Pericardium fibroblast (primary cell): ENCODE data around the gene PHETA2.

DNA sequence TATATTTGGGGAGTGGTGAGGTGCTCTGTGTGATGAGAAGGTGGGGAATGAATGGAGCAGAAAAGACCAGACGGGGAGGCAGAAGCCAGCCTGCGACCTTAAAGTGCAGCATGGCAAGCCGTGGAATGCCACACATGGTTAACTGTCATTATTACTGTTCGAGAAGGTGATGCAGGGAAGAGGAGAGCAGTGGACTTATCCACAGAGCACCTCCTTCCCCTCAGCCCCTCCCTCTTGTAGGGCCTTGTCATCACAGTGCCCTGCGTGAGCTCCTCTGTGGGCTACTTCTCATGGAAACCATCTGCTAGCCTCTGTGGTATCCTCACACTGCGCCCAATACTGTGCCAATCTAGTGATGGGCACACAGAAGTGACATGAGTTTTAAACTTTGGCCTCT is 18.2 kb upstream of the CCDC134 start:
- RAMPAGE, long total RNA, result no peak

DNA sequence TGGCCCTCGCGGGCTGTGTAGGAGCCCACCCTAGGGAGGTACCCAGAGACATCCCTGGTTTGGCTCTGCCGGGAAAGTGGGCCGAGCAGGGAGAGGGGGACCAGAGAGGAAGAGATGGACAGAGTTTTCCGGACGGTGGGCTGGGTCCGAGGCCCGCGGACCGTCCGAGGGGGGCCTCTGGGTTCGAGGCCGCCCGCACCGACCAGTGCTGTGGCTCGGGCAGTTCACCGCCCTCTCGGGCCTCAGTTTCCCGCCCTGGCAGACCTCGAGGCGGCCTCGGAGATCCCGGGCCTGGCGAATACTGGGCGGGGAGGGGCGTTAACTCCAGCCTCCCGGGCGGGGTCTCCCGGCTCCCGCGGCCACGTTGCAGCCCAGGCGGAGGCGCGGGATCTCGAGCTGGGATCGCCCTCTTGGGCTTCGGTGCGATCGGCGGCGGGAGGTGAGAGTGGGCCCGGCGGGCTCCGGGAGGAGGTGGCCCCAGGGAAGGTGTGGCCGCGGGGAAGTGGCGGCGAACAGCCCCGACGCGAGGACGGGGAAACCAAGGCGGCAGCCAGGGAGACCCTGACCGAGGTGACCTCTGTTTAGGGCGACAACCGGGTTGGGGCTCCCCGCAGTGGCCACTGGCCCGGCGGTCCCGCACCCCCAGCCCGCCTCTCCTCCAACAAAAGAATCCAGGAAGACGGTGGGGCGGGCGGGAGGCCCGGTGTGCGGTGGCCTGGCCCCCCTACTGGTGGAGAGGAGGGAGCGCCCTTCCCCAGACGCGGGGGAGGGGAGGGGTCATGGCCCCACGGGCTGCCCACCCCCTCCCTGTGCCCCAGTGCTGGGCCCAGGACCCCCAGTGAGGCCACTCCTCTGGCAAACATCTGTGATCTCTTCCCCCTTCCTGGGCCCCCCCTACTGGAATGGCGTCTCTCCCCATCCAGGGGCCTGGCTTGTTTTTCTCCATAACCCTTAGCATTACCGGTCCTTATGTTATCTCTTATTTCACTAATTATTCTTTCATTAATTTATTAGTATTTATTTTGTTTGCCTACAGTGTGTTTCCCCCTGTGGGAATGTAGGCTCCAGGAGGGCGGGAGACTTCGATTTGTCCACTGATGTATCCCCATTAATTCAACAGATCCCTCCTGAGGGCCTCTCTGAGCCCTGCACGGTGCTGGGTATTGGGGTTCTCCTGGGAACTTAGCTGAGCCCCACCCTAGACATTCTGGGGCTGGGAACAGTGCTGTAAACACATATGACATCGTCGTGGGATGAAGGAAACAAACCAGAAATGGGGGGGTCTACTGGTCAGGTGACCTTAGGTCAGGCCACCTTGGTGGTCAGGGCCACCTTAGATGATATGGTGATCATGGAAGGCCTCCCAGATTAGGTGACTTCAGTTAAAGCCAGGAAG is at the start of gene PHETA2:
Gene PHETA2, plus strand, starts transcription at position 346 of the 1,396 bp plus-strand sequence.
- RAMPAGE, long total RNA, result no peak

GRCh38 chr22:42078621-42079008 is 885 bp upstream of the SMDT1 start:
- RAMPAGE, long total RNA, result no peak

- RAMPAGE, long total RNA, result no peak
These were observed 1.3 kb downstream of the CYP2D6 start for GRCh38 chr22:42129270-42129762.

GRCh38 chr22:42183342-42183935 is 52.8 kb upstream of the CYP2D6 start:
- RAMPAGE, long total RNA, result no peak

GRCh38 chr22:42282202-42282770 is 11.8 kb upstream of the TCF20 start:
- RAMPAGE, long total RNA, result no peak

DNA sequence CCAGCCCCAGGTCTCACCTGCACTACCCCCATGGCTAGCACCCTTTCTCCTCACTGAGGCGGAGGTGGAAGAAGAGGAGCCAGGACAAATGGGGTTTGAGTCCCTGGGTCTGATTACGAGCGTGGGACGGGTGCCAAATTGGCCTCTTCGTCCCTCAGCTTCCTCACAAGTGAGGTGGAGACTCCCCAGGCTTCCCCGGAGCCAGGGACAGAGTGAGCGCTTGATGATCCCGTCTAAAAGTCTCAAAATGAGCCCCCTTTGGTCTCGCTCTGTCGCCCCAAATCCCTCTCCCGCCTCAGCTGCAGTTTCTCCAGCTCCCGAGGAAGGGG is 64.1 kb downstream of the NFAM1 start:
- RAMPAGE, long total RNA, result no peak

DNA sequence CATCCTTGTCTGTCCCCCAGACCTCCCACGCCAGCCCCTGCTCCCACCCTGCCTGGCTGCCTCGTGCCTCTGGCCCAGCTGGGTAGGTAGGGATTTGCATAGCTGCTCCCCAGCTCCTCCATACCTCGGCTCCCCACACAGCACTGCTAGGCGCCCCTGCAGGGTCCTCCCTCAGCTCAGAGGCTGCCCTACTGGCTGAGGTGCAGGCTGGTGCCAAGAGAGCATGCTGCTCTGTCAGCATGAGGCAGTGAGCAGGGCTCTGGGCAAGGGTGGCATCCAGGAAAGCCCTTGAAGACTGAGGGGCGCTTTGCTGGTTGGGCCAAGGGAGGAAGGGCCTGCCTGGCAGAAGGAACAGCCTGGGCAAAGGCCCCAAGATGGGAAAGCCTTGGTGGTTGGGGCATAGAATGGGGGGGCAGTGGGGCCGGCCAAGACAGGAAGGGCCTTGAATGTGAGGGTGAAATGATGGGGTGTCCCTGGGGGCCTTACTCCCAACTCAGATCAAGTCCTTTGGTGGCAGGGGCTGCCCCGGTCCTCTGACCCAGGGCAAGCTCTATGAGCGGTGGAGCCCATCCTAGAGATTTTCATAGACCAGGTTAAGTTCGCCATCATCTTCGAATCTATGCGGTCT is 47.5 kb downstream of the NFAM1 start:
- RAMPAGE, long total RNA, result no peak

DNA sequence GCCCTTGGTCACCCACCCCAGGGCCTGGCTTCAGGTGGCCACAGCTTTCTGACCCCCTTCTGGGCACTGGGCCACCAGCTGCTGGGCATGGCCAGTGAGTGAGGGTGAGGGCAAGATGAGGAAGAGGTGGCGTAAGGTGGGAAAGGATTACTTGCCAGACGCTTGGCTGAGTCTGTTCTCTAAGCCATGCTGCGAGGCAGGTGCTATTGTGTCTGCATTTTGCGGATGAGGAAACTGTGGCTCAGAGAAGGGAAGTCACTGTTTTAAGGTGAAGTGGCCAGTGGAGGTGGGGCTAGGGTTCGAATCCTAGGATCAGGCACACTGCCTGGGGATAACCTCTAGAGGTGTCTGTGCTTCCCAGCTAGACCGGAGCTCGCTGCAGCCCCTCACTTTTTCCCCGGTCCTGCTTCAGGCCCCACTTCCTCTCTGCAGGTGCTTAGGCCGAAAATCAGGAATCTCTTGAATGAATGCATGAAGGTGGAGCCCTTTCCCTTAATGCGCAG is 7.9 kb upstream of the NFAM1 start:
- RAMPAGE, long total RNA, result no peak

DNA sequence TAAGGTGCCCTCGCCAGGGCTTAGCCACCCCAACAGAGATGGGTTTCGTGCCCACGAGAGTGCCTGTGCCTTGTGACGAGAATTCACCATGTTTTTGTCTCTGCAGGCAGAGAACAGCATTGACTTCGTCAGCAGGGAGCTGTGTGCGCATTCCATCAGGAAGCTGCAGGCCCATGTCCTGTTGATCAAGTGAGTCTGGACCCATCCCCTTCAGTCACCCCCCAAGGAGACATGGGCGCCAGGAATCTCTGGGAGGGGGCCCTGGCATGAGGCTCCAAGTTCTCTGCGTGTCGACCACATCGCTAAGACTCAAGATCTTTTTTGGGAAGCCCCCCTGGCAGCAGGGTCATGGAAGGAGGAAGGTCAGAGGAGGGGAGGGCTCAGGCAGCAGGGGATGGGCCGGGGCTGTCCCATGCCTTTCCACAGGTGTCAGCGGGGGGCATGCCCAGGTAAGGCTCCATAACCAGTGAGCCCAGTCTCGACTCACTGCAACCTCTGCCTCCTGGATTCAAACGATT is 10.6 kb downstream of the RRP7A start:
- RAMPAGE, long total RNA, result no peak

DNA sequence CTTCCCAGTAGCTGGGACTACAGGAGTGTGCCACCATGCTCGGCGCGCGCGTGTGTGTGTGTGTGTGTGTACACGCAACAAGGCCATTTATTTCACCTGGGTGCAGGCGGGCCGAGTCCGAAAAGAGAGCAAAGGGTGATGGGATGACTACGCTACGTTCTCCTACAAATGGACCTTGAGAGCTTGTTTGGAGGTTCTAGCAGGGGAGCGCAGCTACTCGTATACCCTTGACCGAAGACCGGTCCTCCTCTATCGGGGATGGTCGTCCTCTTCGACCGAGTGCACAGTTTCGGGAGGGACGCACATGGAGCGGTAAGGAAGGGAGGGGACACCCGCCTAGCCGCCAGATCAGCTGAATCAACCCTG is 11.1 kb downstream of the SERHL2 start:
- RAMPAGE, long total RNA, result no peak

GRCh38 chr22:42581391-42581835 is 27.7 kb downstream of the SERHL2 start:
- RAMPAGE, long total RNA, result no peak

GRCh38 chr22:42613900-42614727 is 569 bp downstream of the POLDIP3 start:
- RAMPAGE, long total RNA, result no peak

DNA sequence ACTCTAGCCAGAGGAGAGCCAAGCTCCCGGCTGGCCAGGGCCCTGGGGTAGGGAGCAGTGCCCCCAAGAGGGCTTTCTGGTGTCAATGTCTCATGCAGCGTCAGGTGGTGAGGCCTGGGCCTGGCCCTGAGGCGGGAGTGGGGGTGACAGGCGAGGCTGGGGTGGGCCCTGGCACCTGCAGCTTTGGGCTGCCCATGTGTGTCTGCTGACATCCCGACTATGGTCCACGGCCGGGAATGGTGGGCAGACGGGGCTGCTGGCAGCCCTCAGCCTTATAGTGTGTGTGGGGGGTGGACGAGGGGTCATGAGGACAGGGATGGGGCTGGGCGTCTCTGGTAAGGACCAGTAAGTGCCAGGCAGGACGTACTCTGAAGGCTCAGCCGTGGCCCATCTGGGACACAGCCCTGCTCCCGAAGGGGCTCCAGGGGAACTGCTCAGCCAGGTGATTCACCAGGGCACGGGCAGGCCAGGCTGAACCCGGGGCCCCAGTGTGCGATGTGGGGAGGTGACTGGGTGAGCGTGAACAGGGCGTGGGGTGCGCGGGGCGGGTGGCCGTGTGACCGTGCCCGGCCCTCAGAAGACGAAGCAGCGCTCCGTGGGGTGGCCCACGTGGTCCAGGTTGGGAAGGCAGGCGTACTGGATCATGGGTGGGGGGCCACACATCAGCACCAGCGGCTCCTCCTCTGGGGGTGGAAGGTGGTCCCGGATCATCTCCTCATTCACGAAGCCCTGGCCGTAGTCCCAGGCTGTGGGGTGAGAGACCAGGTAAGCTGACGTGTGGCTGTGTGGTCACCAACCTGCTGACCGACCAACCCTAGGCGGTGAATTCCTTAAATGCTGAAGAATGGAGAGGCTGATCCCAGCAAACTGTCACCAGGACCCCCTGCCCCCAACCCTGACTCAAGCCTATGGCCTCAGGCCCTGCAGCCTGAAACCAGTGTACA is 4.8 kb upstream of the POLDIP3 start:
- RAMPAGE, long total RNA, result no peak

DNA sequence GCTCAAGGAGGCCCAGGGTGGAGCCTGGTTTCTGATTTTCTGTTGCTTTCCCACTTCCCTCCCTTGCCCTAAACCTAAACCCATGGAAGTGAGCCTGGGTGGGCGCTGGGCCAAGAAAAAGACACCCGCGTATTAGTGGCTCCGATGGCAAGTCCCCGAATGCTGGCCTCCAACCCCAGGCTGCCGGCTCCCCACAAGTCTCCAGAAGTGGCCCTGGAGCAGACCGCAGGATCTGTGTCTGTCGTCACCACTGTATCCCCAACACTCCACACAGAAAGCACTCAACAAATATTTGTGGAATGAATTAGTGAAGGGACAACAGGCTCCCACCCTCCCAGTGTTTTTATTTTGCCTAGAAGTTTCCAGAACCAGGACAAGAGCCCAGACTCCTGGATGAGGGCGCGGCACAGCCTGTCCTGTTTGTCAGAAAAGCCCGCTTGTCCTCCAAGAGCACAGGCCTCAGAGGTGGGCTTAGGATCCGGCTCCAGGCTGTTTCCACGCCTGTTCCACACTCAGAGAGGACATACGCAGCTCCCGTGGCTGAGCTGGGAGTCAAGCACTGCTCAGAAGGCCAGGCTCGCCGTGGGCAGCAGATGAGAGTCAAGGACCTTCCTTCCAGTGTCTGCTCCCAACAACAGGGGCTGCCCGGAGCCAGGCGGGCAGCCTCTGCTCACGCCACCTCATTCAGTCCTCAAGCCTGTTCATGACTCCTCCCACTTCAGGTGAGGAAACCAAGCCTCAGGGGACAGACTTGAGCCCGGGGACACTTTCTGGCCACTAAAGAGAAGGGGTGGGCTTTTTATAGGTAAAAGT is 4.0 kb downstream of the CYB5R3 start:
- RAMPAGE, long total RNA, result no peak

- RAMPAGE, long total RNA, result no peak
These were observed 66.1 kb downstream of the ARFGAP3 start for GRCh38 chr22:42791020-42791261.

DNA sequence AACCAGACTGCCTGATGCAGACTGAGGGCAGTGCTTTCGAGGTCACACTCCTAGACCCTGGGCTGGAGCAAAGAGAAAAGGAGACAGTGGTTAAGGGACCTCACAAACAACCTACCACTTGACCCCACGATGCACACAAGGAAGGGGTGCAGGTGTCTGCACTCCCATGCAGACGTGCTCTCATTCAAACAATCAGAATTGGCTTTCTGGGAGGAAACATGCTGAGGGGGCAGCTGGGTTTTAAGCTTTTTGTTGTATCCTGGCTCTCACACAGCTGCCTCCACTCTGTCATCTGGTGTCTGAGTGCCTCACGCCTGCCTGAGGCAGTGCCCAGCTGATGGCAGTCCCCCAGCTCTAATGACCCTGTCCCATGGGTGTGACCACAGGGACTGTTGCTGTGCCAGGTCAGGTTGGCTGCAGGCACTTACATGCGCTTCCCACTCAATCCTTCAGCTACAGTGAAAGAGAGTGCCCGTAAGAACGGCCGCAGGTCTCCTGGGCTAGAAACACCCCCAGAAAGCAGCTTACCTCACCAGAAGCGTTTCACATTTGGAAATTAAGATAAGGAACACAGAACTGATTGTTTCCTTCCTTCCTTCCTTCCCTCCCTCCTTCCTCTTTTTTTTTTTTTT is 53.7 kb downstream of the ARFGAP3 start:
- RAMPAGE, long total RNA, result no peak

GRCh38 chr22:42903445-42904246 is 46.6 kb upstream of the ARFGAP3 start:
- RAMPAGE, long total RNA, result no peak

DNA sequence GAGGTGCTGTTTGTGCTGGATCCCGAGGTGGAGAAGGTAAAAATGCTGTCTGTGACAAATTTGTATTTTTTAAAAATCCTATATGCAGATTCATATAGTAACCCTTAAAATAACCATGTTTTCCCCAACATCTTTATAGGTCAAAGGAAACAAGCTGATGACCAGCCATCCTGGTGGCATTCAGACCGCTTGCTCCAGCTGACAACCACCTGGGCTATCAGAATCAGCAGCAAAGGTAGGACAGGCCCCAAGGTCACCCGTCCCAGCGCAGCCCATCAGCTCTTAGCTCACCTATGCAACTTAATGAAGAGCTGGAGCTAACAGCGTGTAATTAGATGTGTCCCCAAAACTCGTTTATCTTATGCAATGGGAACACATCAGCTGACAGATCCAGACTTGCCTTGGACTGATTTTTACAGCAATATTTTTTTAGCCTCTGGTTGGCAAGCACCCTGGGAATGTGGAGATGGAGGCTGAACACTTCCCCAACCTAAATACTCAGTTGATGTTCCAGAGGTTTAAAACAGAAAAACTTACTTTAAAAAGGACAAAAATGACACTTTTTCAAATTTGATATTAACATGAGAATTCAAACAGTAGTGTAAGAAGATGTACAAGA is 76.0 kb downstream of the PACSIN2 start:
- RAMPAGE, long total RNA, result no peak

GRCh38 chr22:42947611-42948017 is 67.3 kb downstream of the PACSIN2 start:
- RAMPAGE, long total RNA, result no peak